SK-MEL-5 (cell line): ENCODE measurements around a stretch of chr2.

GRCh38 chr2:221433877-221434658 is 138.0 kb downstream of the EPHA4 start:
RAMPAGE:
- cytosol, long total RNA, result no peak
- long total RNA, result no peak
- nucleus, long total RNA, result no peak

RAMPAGE:
- cytosol, long total RNA, result no peak
- long total RNA, result no peak
- nucleus, long total RNA, result no peak
Measured at GRCh38 chr2:221529064-221529668, 42.9 kb downstream of the EPHA4 start.

DNA sequence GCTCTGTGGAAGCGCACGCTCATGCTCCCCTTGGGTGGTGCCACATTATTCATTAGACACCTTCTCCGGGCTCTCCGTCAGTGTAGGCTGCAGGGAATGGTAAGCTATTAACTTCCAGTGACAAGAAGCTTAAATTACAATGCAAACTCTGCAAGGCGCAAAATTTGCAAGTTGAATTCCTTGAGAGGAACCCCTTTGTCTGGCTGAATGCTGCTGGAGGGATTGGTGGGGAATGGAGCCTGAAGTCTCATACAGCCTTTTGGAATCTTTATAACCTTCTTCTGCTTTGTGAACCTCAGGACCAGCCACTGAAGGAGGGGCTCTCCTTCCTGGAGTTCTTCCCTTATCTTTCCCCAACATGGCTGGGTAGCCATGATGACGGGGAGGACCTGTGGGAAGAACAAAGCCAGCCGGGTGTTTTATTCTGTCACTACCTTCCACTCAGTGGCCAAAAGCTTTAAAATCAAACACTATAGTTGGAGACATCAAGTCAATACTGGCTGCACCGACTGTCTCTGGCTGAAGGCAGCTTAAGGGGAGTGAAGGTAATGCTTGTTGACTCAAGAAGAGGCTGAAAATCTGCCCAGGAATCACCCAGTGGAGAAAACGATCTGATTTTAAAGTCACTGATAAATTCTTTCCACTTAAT is 221.0 kb upstream of the EPHA4 start:
RAMPAGE:
- cytosol, long total RNA, result no peak
- long total RNA, result no peak
- nucleus, long total RNA, result no peak

DNA sequence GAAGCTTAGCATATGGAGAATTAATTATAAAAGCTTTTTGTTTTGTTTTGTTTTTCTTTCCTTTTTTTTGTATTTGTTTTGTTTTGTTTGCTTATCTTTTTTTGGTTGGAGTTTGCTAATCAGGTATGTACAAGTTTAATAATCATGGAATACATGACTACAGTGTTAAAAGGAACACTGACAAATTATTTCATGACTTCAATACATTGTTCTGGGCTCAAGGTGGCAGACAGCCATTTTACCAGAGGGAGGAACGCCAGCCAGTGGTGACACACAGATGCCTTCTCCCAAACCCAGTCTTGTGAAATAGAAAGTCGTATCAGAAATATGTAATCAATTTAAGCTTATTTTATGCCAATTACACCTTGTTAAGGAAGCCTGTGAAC is 263.9 kb upstream of the EPHA4 start:
RAMPAGE:
- cytosol, long total RNA, result no peak
- long total RNA, result no peak
- nucleus, long total RNA, result no peak

GRCh38 chr2:222448495-222449372 is 24.4 kb downstream of the SGPP2 start:
RAMPAGE:
- cytosol, long total RNA, result no peak
- long total RNA, result no peak
- nucleus, long total RNA, result no peak

RAMPAGE:
- cytosol, long total RNA, result no peak
- long total RNA, result no peak
- nucleus, long total RNA, result no peak
Measured at GRCh38 chr2:222555029-222555773, 100.7 kb downstream of the FARSB start.

DNA sequence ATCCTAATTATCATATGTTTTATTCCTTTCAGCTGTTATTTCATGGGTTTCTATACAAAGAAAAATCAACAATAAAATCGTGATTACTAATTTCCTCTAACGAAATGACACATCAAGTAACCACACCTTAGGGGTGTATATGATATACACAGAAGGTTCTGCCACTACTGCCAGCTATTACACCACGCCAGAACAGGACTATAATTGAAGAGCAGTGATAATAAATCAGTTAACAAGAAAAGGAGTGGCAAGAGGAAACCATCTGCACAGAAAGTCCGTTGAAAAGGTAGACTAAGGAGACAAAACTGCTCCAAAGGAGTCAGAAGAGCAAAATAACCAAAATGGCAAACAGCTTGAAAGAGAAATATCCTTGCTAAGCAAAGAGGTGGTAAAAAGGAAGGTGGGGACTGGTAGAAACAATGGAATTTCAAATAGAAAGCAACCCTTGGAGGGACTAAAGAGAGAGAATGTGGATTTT is 3.0 kb downstream of the FARSB start:
RAMPAGE:
- cytosol, long total RNA, result no peak
- long total RNA, result no peak
- nucleus, long total RNA, result no peak

DNA sequence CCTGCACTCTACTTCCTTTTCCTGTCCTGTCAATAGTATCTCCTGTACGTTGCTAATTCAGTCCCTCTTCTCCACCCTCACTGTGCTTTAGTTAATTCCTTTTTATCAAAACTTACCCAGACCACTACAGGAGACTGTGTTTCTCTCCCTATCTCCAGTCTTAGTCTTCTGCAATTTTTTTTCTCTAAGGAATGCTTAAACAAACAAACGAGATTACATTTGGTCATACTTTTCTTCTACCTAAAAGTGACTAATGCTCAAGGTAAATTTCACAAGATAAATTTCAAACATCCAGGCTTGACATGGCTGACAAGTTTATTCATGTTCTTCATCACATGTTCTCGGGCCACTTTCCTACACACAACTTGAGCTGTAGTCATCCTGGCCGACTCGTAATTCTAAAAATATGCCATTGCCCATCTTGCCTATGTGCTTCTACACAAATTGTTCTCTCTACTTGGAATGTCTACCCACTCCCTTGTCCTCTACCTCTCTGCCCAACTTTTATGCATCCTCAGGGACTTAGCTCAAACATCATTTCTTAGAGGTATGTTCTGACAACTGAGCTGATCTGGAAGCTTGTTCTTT is 23.2 kb upstream of the ACSL3 start:
RAMPAGE:
- cytosol, long total RNA, result no peak
- long total RNA, result no peak
- nucleus, long total RNA, result no peak

DNA sequence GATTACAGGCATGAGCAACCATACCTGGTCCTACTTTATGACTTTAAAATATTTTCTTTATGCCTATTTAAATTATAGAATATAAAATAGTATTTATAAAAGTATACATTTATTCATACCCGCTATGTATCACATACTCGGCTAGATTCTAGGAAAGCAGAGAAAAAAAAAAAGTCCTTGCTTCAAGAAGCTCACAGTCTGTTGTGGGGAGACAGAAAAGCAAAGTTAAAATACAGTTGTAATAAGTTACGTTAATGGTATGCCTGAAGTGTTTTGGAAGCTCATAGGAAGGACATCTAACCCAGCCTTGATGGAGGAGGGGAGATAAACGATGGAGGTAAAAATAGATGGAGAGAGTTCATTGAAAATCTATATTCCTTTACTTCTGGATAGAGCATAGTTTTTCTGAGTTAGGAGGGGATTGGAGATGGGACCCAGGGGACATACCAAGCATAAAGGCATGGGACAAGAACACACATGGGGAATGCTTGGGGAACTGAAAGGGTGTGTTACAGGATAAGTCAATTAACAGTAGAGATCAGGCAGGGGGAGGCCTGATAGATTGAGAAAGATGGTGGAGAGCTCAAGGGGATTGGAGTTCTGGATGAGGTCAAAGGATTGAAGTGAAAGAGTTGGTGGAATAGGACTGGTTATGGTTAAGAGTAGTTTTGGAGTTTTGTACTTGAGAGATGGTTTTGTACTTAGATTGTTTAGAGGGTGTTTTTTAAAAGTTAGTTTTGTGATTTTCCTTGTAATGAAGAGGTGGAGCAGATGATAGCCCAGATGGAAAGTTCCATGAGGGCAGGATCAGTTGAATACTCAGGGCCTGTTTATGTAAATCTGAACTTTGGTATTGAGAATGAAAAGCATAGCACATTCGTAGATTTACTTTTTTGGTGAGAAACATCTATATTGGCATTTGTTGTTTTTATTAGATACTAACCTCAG is 16.0 kb downstream of the ACSL3 start:
RAMPAGE:
- cytosol, long total RNA, result no peak
- long total RNA, result no peak
- nucleus, long total RNA, result no peak

RAMPAGE:
- cytosol, long total RNA, result no peak
- long total RNA, result no peak
- nucleus, long total RNA, result no peak
Measured at GRCh38 chr2:222959078-222959814, 92.7 kb upstream of the KCNE4 start.

DNA sequence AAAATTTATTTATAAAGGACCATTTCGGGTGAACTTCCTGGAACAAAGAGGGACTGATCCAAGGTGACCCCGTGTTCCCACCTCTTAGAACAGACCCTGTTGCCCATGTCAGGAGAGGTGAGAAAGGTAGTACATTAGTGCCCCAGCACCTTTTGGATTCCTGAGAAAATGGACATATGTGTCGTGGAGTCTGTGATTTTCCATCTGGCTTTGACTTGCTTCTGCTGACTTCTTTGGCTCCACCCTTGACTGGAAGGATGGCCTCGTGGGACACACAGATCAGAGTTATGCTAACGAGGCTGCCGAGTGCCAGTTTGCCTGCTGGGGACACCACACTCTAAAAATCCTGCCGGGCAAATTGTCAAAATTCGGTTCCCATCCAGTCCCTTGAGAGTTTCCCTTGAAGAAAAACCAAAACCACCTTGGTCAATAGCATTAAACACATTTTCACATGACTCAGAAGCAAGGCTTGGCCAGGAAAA is 41.3 kb downstream of the KCNE4 start:
RAMPAGE:
- cytosol, long total RNA, result no peak
- long total RNA, result no peak
- nucleus, long total RNA, result no peak

DNA sequence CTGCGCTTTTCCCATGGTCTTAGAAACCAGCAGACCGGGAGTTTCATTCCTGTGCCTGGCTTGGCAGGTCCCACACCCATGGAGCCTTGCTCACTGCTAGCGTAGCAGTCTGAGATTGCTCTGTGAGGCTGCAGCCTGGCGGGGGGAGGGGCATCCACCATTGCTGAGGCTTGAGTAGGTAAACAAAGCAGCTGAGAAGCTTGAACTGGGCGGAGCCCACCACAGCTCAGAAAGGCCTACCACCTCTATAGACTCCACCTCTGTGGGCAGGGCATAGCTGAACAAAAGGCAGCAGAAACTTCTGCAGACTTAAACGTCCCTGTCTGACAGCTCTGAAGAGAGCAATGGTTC is 271.4 kb downstream of the SCG2 start:
RAMPAGE:
- cytosol, long total RNA, result no peak
- long total RNA, result no peak
- nucleus, long total RNA, result no peak

DNA sequence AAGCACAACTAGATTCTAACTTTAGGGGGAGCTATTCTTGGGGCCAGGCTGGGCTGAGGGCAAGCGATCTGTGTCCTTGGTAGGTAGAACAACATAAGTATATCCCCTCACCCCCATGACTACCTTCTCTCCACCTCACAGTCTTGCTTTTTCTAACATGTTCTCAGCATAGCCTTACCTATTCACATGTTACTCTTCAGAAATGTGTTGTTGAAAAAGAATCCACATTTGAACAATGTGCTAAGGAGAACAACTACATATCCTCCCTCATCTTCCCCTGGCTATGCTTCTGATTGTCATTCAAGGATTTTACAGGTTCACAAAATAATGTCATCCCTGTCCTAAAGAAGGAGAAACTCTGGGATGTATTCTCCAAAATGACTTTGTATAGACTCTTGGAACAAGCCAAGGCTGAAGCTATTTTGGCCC is 96.3 kb upstream of the SCG2 start:
RAMPAGE:
- cytosol, long total RNA, result no peak
- long total RNA, result no peak
- nucleus, long total RNA, result no peak

DNA sequence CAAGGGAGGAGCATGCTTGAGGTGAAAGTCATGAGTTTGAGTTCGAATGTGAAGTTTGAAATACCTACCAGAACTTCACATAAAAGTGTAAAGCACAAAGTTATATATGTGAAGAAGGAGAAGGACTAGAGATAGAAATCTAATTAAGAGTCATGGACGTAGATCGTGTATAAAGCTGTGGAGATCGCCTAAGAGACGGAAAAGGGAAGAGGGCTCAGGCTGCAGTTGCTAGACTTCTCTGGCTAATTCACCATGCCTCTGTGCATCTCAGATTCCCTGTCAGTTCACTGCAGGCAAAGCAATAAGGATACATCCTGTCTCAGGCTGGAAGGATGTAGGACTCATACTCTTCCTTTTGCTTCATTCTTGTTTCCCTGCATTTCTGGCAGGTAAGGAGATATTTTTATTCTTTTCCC is 112.6 kb downstream of the AP1S3 start:
RAMPAGE:
- cytosol, long total RNA, result no peak
- long total RNA, result no peak
- nucleus, long total RNA, result no peak

GRCh38 chr2:223725369-223725887 is 112.0 kb downstream of the AP1S3 start:
RAMPAGE:
- cytosol, long total RNA, result start-site peak on the minus strand at chr2:223725656-223725715, 43 and 38 reads in 2 replicates
- long total RNA, result start-site peak on the minus strand at chr2:223725666-223725745, 40 and 19 reads in 2 replicates
- nucleus, long total RNA, result start-site peak on the minus strand at chr2:223725666-223725701, 142 and 26 reads in 2 replicates

RAMPAGE:
- cytosol, long total RNA, result no peak
- long total RNA, result no peak
- nucleus, long total RNA, result no peak
Measured at GRCh38 chr2:223816265-223816954, 21.0 kb downstream of the AP1S3 start.

GRCh38 chr2:223949264-223949989 is 4.3 kb upstream of the WDFY1 start:
RAMPAGE:
- cytosol, long total RNA, result no peak
- long total RNA, result no peak
- nucleus, long total RNA, result no peak

DNA sequence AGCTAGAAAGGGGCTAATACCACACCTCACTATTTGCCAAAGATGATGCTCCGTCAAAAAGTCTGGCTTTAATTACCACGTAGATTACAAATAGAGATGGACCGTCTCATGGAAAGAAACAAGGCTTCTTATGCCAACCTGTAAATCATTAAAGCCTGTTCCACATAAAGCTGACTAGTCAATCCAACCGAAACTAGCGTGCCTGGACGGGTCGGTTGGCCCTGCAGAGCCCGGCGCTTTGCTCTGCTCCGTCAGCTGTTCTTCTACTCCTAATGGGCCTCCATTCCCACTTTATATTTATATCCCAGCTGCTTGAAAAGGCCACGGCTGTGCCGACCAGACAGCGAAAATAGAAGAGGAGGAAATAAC is 10.1 kb upstream of the FAM124B start:
RAMPAGE:
- cytosol, long total RNA, result no peak
- long total RNA, result no peak
- nucleus, long total RNA, result no peak

DNA sequence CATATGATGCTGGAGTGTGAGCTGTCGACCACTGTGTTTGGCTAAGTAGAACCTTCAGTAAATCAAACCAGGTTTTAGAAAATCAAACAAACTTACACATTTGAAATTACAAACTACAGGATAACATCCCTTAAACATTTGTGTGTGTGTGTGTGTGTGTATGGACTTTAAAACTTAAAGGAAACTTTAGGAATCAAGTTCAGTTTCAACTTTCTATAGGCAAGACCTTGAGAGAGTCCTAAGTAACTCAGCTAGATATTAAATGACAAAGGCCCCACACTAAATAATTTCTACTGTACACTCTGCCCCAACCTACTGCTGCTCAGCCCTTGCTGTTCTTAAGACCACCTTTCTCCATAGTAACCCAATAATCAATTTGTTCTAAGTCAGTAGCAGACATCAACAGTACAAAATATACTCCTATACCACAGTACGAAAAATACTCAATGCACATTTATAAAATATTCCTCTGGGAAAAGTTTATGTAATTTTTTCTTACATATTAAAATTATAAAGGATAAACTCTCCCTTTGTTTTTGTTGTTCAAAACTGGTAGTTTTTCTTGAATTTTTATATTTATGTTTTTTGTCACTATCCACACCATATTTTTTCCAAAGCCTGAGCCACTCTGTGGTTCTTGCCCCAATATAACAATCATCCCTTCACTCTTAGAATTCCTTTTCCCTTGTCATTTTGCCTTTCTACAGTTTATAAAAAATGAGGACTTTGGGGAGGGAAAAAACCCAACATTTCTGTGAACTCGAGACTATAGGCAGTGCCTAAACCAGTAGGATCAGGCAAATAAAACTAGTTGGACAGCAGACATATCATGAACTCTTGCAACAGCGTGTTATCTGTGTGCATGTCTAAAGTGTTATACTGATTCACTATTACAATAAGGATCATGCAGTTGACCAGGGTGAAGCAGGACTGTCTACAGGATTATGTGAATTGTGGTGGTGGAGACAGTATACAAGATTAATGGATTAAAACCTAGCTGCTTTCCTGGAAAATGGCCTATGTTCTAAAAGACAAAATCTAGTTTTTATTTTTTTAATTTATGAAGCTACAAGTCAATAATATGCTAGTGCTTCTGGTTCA is 87.0 kb downstream of the CUL3 start:
RAMPAGE:
- cytosol, long total RNA, result no peak
- long total RNA, result no peak
- nucleus, long total RNA, result no peak

RAMPAGE:
- cytosol, long total RNA, result no peak
- long total RNA, result no peak
- nucleus, long total RNA, result no peak
Measured at GRCh38 chr2:224554866-224555948, 30.0 kb downstream of the CUL3 start.